NCI-H460 (cell line): Measurements from ENCODE around the genes PCDHAC2, PCDHB15, PCDHGA2, PCDHGB2 and PCDHGB4.

GRCh38 chr5:140556384-140556924 lies 819 bp downstream of the SRA1 start:
RAMPAGE:
- cytosol, long total RNA = no peak
- long total RNA = no peak
- nucleus, long total RNA = no peak

RAMPAGE:
- cytosol, long total RNA = no peak
- long total RNA = no peak
- nucleus, long total RNA = no peak
Measured at GRCh38 chr5:140564922-140565187, 227 bp downstream of the SLC35A4 start.

DNA sequence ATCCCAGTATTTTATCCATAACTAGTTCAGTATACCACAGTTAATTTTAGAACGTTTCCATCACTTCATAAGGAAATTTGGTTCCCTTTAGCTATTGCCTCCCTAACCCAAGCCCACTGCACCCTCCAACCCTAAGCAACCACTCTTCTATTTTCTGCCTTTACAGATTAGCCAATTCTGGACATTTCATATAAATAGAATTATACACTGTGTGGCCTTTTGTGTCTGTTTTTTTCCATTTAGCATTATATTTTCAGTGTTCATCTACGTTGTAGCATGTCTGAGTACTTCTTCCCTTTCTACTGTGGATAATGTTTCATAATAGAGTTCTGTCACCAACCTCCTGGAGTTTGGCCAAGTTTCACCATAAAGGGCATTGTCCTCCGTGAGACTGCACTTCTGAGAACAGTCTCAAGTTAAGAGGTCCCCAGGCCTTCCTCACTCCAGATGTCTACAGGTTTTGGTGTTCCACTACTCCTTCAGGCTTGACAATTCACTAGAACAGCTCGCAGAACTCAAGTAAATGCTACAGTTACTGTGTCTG lies 30.8 kb downstream of the SLC35A4 start:
RAMPAGE:
- cytosol, long total RNA = no peak
- long total RNA = no peak
- nucleus, long total RNA = no peak

DNA sequence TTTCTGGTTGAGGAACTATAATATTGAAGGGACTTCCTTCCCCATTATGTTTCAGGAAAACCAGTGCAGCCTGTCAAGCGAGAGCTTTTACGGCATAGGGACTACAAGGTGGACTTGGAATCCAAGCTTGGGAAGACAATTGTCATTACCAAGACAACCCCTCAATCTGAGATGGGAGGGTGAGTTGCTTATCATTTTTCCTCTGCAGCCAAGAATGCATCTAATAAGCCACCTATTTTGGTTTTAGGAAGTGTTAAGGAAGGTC lies 1.6 kb downstream of the ZMAT2 start:
RAMPAGE:
- cytosol, long total RNA = no peak
- long total RNA = no peak
- nucleus, long total RNA = no peak

DNA sequence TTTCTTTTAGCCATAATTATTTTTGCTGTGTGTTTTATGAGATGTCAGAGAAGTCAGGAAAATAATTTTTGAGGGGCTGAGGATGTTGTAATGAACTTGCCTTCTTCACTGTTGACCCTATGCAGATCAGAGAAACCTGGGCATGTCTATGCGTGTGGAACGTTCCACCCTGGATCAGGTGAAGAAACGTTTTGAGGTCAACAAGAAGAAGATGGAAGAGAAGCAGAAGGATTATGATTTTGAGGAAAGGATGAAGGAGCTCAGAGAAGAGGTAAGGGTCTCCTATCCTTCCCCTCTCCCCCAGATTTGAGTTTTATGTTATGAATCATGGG lies 4.0 kb downstream of the ZMAT2 start:
RAMPAGE:
- cytosol, long total RNA = no peak
- long total RNA = no peak
- nucleus, long total RNA = no peak

GRCh38 chr5:140725585-140726293 lies 25.5 kb downstream of the ZMAT2 start:
RAMPAGE:
- cytosol, long total RNA = no peak
- long total RNA = no peak
- nucleus, long total RNA = no peak

GRCh38 chr5:140821692-140822186 lies 326 bp downstream of the PCDHA5 start:
RAMPAGE:
- cytosol, long total RNA = no peak
- long total RNA = no peak
- nucleus, long total RNA = no peak

DNA sequence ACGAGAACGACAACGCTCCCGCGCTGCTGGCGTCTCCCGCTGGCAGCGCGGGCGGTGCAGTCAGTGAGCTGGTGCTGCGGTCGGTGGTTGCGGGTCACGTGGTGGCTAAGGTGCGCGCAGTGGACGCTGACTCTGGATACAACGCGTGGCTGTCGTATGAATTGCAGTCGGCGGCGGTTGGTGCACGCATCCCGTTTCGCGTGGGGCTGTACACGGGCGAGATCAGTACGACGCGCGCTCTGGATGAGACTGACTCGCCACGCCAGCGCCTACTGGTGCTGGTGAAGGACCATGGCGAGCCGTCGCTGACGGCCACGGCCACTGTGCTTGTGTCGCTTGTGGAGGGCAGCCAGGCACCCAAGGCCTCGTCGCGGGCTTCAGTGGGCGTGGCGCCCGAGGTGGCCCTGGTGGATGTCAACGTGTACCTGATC lies 2.0 kb downstream of the PCDHA10 start:
RAMPAGE:
- cytosol, long total RNA = no peak
- long total RNA = no peak
- nucleus, long total RNA = no peak

GRCh38 chr5:140965862-140966890 lies at the start of gene PCDHAC2:
Gene PCDHAC2 (plus strand): TSS chr5:140966476.
RAMPAGE:
- cytosol, long total RNA = no peak
- long total RNA = no peak
- nucleus, long total RNA = no peak

GRCh38 chr5:141039905-141041008 lies 10.9 kb upstream of the PCDHB1 start:
RAMPAGE:
- cytosol, long total RNA = no peak
- long total RNA = no peak
- nucleus, long total RNA = no peak

DNA sequence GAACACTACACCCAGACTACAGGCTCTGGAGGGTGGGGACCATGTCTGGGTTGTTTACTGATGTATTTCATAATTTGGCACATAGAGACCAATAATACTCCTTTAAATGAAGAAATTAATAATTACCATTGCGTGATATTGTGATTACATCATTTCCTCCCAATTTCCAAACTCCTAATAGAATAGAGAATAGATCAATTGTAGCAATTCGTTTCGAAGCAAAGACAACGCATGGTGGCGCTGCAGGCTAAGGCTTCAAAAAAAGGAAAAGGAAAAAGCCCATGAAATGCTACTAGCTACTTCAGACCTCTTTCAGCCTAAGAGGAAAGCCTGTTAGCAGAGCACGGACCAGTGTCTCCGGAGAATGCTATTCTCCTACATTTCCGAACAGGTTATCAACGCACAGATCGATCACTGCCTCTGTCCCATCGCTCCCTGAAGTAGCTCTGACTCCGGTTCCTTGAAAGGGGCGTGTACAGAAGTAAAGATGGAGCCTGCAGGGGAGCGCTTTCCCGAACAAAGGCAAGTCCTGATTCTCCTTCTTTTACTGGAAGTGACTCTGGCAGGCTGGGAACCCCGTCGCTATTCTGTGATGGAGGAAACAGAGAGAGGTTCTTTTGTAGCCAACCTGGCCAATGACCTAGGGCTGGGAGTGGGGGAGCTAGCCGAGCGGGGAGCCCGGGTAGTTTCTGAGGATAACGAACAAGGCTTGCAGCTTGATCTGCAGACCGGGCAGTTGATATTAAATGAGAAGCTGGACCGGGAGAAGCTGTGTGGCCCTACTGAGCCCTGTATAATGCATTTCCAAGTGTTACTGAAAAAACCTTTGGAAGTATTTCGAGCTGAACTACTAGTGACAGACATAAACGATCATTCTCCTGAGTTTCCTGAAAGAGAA lies at the start of gene PCDHB15:
Gene PCDHB15 (plus strand): TSS at position 304 of the 898 bp plus-strand sequence.
RAMPAGE:
- cytosol, long total RNA = no peak
- long total RNA = no peak
- nucleus, long total RNA = no peak

GRCh38 chr5:141319835-141320662 lies 535 bp downstream of the TAF7 start:
RAMPAGE:
- cytosol, long total RNA = no peak
- long total RNA = no peak
- nucleus, long total RNA = no peak

RAMPAGE:
- cytosol, long total RNA = no peak
- long total RNA = no peak
- nucleus, long total RNA = no peak
Measured at GRCh38 chr5:141338624-141339051, at the start of gene PCDHGA2. Gene PCDHGA2 (plus strand): TSS chr5:141338760.

RAMPAGE:
- cytosol, long total RNA = no peak
- long total RNA = no peak
- nucleus, long total RNA = start-site peak on the plus strand at chr5:141359773-141360165, 52 and 12 reads in 2 replicates
Measured at GRCh38 chr5:141359739-141360676, at the start of gene PCDHGB2. Gene PCDHGB2 (plus strand): TSS chr5:141359994.

DNA sequence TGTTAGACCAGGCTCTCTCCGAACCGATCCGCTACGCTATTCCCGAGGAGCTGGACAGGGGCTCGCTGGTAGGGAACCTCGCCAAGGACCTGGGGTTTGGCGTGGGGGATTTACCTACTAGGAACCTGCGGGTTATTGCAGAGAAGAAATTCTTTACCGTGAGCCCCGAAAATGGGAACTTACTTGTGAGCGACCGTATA lies 323 bp downstream of the PCDHGB3 start:
RAMPAGE:
- cytosol, long total RNA = no peak
- long total RNA = no peak
- nucleus, long total RNA = no peak

GRCh38 chr5:141387554-141387975 lies at the start of gene PCDHGB4:
Gene PCDHGB4 (plus strand): TSS chr5:141387698.
RAMPAGE:
- cytosol, long total RNA = no peak
- long total RNA = no peak
- nucleus, long total RNA = no peak

RAMPAGE:
- cytosol, long total RNA = no peak
- long total RNA = no peak
- nucleus, long total RNA = no peak
Measured at GRCh38 chr5:141514553-141514641, 25.5 kb downstream of the PCDHGC5 start.

GRCh38 chr5:141645641-141646073 lies 5.6 kb downstream of the FCHSD1 start:
RAMPAGE:
- cytosol, long total RNA = no peak
- long total RNA = no peak
- nucleus, long total RNA = no peak

RAMPAGE:
- cytosol, long total RNA = no peak
- long total RNA = no peak
- nucleus, long total RNA = no peak
Measured at GRCh38 chr5:141841103-141842294, 36.7 kb downstream of the PCDH1 start.

RAMPAGE:
- cytosol, long total RNA = no peak
- long total RNA = no peak
- nucleus, long total RNA = no peak
Measured at GRCh38 chr5:141848572-141848959, 29.6 kb downstream of the PCDH1 start.